Gastrocnemius medialis (tissue), 3 donors: ENCODE measurements around a stretch of chr20.

DNA sequence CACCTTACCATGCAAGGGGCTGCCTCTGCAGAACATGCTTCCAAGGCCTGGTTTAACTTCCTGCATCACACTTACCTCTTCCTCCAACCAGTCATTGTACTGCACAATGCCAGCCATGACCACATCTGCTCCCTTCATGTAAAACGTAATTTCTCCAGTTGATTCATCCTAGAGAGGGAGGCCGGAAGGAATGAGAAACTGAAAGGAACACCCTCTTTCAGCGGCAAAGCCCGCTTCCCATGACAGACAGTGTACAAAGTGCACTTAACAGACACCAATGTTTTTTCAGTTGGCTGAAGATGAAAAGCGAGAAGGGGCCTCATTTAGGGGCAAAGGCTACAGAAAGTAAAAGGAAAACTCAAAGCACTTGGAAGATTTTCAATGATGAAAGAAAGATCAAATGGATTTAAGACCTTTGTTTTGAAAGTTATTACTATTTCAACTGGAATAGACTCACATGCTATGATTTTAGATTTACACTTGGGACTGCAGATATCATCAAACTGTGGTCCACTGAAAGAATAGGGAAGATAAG lies 86.5 kb upstream of the NFATC2 start:
- PRO-cap: no peak
- RAMPAGE, long total RNA, 3 experiments: no peak in any of the 3 experiments

DNA sequence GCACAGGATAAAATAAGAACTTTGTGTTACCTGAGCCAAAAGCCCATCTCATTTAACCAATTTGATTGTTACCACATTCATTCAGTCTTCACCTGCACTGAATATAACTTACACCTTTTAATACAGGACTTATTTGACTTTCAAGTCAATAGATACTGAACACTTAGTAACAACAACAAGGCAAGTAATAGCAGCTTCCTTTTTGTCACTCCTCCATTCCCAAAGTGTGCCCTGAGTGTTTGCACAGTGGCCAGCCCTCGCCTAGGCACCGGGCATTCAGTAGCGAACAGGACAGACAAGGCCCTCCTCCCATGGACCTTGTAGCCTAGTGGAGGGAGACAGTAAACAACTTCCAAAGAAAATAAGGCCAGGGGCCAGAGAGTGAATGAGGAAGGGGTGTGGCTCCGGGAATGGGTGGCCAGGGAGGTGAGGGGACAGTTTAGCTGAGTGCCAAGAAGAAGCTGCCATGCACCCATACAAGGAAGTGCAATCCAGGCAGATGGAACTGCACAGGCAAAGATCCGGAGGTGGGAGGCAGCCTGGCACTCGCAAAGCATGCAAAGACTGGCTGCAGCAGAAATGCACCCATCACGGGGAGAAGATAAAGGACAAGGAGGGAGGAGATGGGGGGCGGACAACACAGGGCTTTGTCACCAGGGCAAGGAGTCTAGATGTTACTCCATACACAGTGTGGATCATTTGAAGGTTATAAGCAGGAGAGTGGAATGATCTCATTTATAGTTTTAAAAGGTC lies 32.4 kb downstream of the ATP9A start:
- PRO-cap: no peak
- RAMPAGE, long total RNA, 3 experiments: no peak in any of the 3 experiments

GRCh38 chr20:51761215-51761528 lies 7.0 kb downstream of the ATP9A start:
- PRO-cap: no peak
- RAMPAGE, long total RNA, 3 experiments: no peak in any of the 3 experiments

GRCh38 chr20:51801847-51802109 lies 543 bp downstream of the SALL4 start:
- PRO-cap: no peak
- RAMPAGE, long total RNA, 3 experiments: no peak in any of the 3 experiments

DNA sequence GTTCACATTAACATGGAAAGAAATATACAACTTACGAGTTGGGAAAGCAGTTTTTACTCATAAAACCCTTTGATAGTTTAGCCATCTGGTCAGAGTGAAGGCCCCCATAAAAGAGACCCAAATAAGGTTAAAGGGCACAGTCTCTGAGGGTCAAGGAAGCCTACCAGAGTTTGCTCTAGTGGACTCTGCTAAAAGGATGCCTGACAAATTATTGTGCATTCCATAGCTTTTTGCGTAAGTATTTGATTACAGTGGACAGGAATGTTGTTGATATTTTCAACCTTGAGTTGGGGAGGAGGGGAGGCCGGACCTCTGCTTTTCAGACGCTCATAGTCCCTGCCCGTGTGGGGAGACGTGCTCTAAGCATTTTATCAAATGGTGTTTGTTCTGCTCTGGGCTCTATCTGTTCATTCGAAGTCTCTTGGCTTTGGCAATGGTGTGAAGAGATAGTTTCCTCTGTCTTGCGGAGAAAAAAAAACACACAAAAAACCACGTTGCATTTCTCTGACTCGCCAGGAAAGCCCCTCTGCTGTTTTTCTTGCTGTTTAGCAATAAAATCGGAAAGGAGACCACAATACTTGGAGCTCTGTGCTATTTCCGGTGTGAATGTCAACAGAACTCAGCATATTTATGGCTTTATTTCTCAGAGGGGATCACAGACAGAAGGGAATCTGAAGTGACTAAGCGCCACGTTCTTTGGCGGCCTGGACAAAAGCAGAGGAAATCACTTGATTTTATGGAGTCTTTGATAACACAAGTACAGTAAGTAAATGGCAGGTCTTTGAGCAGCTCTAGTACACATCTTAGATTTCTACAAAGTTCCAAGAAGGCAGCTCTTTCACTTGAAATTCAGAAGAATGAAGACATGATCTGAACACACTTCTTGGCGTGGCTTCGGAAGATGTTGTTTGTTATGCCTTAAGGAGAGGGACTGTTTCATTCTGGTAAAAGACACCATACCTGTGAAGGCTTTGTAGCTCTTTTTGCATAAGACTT lies 159.8 kb downstream of the ZFP64 start:
- PRO-cap: no peak
- RAMPAGE, long total RNA, 3 experiments: no peak in any of the 3 experiments

DNA sequence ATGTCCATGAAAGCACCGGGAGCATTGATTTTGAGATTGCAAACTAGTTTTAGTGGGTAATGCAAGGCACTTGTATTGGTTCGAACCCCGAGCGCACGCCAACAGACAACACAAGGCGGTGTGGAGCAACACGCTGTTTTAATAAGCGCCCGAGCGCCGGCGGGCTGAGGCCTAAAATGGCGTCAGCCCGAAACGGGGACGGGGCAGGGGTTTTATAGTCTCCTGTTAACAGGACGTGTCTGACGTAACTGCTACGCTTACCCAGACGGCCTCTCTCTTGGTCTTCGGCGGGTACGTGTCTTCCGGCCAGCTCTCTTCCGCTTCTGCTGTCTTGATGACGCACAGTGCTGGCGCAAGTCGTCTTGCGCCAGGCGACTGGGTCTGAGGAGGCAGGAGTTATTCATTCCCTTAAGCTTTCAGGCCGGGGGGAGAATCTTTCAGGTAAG lies 18.7 kb upstream of the ZFP64 start:
- PRO-cap: no peak
- RAMPAGE, long total RNA, 3 experiments: no peak in any of the 3 experiments

GRCh38 chr20:52230518-52230890 lies 38.9 kb upstream of the ZFP64 start:
- PRO-cap: no peak
- RAMPAGE, long total RNA, 3 experiments: no peak in any of the 3 experiments

DNA sequence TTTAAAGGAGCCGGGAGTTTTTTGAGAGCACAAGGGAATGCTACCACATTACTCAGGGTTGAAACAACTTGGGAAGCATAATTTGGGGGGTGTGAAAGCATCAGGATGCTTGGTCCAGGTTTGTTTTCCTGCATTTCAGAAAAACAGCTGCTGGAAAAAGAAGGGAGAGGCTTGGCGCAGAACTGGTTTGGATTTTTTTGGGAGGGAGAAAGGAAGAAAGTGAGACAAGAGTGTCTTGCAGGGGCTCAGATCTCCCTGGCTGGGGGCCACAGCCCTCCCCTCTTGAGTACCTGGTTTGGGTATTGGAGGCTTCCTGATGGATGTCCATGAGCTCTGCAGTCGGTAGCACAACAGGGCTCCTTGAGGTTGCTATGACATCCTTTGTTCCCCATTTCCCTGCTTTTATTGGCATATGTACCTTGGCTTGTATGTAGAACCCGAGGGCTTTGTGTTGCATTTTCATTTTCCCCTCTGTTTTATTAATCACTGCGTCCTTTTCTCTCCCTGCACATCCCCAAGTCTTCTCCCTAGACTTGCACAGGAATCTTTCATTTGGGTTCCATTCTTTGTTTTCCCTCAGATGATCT lies 355.6 kb upstream of the TSHZ2 start:
- PRO-cap: no peak
- RAMPAGE, long total RNA, 3 experiments: no peak in any of the 3 experiments

DNA sequence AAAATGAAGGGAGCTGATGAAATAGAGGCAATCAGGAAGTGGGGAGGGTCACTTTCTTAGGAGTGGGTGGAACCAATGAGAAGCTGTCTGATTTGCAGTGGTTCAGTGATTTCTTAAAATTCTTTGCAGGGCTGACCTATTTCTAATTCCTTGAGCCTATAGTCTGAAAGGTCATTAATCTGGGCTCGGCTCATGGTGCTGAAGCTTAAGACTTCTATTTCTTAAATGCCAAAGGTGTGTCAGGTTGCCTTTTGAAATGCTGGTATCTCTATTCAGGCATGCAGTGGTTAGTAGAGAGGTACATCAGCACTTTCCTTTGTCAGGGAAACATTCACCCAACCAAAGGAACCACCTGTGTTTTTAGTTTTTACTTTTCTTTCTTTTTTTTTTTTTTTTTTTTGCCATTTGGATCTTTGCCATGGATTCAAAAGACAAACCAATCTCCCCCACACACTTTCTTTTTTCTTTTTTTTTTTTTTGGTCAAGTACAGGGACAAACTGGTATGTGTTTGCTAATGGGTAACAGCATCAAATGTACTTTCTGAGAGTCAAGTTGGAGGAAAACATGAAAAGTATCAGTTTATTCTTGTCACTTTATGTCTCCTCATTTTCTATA lies 296.4 kb upstream of the TSHZ2 start:
- PRO-cap: no peak
- RAMPAGE, long total RNA, 3 experiments: no peak in any of the 3 experiments

DNA sequence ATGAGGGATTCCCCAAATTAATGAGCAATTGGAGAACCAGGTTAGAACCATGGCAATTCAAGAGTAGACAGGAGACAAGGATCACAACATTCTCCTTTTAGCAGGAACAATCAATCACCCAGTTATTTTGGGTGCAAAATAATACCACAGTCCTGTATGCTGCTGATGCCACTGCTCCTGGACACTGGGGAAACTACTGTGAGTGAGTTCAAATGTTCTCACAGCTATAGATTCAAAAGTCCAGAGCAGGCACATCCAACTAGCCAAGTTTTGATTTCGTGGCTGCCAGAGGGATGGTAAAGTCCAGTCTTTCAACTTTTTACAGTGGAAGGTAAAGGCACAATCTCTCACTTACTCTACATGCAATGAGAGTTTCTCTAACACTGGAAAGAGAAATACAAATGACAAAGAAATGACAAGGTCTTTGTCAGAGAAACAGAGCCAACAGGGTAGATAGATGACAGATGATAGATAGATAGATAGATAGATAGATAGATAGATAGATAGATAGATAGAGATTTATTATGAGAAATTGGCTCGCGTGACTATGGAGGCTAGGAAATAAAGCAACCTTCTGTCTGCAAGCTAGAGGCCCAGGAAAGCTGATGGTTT lies 26.8 kb upstream of the TSHZ2 start:
- PRO-cap: no peak
- RAMPAGE, long total RNA, 3 experiments: no peak in any of the 3 experiments

GRCh38 chr20:52972541-52973570 lies 698 bp downstream of the TSHZ2 start:
- PRO-cap: unidirectional peak, plus-strand start at chr20:52972605; unidirectional peak, minus-strand start at chr20:52973278
- RAMPAGE, long total RNA, 3 experiments: start-site peak on the plus strand in 1 of 3 experiments, at chr20:52973068-52973253 at its widest, 7 reads per replicate

DNA sequence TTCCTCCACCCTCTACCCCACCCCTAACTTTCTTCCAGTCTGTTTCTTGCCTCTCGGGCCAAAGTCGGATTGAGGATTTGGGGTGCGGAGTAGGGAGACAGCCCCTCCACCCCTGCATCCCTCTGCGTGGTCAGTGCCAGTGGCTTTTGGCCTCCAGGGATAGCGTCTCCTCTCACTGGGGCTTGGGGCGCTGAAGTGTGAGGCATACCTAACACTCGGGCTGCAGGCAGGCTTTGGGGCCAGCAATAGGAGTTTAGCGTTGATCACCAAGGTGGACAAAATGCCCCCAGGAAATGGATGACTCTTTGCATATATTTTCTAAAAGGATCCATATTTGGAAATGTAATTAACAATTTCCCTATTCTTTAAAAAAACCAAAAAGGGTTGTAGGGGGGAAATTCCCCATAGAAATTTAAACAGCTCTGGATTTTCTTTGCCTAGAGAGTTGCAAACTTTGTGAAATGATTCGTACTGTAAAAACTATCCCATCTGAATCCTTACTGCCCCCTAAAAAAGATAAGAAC lies 1.5 kb downstream of the TSHZ2 start:
- PRO-cap: no peak
- RAMPAGE, long total RNA, 3 experiments: no peak in any of the 3 experiments

DNA sequence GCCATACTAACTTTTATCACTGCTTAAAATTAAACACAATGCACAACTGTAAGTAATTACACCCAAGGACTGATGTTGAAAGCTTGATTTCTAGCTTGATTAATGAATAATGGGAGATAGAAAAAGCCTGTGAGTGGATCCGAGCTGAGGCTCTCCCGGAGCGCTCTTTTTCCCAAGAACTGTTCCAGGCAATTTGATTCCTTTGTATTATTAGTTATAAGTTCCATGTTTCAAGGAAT lies 3.6 kb downstream of the TSHZ2 start:
- PRO-cap: no peak
- RAMPAGE, long total RNA, 3 experiments: no peak in any of the 3 experiments

- PRO-cap: no peak
- RAMPAGE, long total RNA, 3 experiments: no peak in any of the 3 experiments
Observed at GRCh38 chr20:53162112-53162863, 190.1 kb downstream of the TSHZ2 start.

- PRO-cap: no peak
- RAMPAGE, long total RNA, 3 experiments: no peak in any of the 3 experiments
Observed at GRCh38 chr20:53216801-53217658, 244.9 kb downstream of the TSHZ2 start.

- PRO-cap: no peak
- RAMPAGE, long total RNA, 3 experiments: no peak in any of the 3 experiments
Observed at GRCh38 chr20:53388148-53388705, 205.4 kb downstream of the ZNF217 start.

- PRO-cap: no peak
- RAMPAGE, long total RNA, 3 experiments: no peak in any of the 3 experiments
Observed at GRCh38 chr20:53581837-53582635, 11.6 kb downstream of the ZNF217 start.

DNA sequence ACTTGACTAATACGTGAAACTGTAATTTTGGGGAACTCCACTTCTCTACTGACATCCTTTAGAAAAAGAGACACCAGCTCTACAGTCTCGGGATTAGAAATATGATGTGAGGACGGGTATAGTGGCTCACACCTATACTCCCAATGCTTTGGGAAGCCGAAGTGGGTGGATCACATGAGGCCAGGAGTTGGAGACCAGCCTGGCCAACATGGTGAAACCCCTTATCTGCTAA lies 8.6 kb downstream of the ZNF217 start:
- PRO-cap: no peak
- RAMPAGE, long total RNA, 3 experiments: no peak in any of the 3 experiments

DNA sequence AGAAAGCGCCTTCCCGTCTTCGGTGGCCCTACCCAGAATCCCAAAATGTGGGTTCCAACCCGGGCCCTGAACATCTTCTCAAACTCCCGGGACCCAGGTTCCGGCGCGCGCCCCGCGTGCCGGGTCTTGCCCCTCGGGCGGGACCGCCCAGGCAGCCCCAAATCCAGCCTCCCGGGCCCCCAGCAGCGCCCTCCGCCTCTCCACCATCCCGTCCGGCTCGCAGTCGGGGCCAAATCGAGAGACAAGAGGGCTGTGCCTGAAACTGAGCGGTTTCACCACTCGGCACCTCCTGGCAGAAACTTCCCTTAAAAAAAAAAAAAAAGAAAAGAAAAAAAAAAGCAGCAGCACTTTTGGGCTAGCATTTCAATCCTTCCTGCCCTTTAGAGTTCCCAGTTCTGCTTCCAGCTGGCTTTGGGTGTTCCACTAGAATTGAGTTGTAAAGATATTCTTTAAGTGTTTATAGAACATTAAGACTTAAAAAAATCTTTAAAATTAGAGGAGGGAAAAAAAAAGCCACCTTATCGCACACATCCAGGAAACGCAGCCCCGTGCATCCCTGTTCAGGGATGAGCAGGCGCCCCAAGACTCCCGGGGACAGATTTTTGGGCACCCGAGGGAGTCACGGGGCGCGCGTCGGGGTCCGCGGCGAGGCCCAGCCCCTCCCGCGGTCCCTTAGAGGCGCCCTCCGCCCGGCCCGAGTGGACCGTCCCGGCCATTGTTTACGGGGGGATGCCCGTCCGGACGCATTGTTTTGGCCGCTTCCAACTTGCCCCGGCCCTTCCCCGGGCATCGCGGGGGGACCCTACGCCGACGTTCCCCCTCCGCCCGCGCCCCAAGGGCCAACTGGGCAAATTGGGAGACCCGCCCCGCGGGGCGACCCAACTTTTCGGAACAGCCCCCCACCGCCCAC lies 854 bp downstream of the ZNF217 start:
- PRO-cap: unidirectional peak, minus-strand start at position 236 of the sequence; bidirectional peak, plus-strand start at position 711 of the sequence, minus-strand start at position 587 of the sequence
- RAMPAGE, long total RNA, 3 experiments: no peak in any of the 3 experiments

GRCh38 chr20:53596975-53597534 lies 3.4 kb upstream of the ZNF217 start:
- PRO-cap: no peak
- RAMPAGE, long total RNA, 3 experiments: no peak in any of the 3 experiments